Sciatic nerve (tissue), 1 donor: Measurements from ENCODE around the genes QPCTL, SIX5, PGLYRP1 and IGFL2.

GRCh38 chr19:45509197-45509706 is 2.0 kb downstream of the VASP start:
- PRO-cap: bidirectional peak, plus-strand start at chr19:45509415, minus-strand start at chr19:45509364

DNA sequence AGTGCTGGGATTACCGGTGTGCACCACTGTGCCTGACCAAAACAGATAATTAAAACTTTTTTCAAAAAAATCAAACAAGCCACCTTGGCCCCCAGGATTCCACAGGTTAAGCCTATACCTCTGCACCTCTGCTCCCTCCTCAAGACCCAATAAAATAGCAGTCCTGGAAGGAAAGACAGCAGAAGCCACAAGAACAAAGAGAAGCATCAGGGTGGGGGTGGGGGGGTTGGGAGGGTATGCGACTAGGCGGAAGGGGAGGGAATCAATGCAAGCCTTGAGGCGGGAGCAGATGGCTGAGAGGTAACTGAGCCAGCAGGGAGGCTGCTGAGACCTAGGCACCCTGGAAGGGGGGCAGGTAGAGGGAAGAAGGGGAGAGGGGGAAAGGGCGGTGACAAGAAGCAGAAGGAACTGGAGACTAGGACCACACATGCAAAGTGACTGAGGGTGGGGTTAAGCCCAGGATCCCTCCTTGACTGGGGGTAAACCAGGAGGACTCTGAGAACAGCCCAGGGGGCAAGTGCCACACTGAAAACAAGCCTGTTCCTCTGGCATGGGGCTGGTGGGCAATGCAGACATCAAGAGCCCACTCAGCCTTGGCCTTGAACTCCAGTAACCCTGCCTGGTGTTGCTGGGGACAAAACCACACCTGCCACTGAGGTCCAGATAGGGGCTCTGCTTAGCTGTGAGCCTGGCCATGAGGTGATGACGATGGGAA is 20.5 kb downstream of the OPA3 start:
- PRO-cap: no peak

DNA sequence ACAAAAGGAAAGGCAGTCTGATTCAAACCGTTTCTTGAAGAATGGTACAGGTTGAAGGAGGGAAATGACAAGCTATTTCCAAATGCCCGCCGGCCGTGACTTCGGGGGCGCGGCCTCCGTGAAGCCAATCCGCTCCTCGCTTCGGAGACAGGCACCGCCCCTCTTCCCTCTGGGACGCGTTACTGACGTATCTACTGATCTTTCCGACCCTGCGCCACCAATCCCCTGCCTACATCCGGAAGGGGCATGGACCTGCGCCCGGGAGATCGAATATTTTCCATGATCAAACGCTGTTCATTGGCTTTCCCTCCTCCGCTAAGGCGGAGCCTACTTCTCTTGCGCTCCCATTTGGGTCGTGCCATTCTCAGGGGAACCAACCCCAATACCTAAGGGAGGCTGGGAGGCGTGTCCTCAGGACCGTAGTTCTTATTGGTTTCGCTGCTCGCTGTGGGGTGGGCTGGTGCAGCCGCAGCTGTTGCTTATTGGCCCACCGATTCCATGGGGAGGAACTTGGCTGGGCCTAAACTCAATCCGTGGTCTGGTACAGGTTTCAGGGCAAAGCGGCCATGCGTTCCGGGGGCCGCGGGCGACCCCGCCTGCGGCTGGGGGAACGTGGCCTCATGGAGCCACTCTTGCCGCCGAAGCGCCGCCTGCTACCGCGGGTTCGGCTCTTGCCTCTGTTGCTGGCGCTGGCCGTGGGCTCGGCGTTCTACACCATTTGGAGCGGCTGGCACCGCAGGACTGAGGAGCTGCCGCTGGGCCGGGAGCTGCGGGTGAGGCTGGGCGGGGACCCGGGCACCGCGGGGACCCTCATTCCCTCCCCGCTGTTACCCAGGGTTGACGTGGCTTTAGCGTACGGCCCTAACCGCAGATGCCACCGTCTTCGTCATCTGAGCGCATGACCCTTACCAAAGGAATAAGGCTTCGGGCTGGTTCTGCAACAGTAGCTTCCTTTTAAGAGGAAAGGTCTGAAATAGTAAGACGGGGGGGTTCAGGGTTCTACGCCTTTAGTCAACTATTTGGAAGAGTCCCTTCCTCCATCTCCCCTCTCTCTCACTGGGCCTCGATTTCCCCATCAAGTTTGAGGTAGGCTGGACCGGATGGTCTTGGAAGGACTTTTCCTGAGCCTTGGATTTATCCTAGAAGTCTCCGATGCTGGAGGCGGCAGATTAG is at the start of gene QPCTL:
TSS of gene QPCTL (plus strand) at position 529 of the 1,173 bp plus-strand sequence.
- PRO-cap: bidirectional peak, plus-strand start at position 558 of the sequence, minus-strand start at position 165 of the sequence; bidirectional peak, plus-strand start at position 738 of the sequence, minus-strand start at position 743 of the sequence

DNA sequence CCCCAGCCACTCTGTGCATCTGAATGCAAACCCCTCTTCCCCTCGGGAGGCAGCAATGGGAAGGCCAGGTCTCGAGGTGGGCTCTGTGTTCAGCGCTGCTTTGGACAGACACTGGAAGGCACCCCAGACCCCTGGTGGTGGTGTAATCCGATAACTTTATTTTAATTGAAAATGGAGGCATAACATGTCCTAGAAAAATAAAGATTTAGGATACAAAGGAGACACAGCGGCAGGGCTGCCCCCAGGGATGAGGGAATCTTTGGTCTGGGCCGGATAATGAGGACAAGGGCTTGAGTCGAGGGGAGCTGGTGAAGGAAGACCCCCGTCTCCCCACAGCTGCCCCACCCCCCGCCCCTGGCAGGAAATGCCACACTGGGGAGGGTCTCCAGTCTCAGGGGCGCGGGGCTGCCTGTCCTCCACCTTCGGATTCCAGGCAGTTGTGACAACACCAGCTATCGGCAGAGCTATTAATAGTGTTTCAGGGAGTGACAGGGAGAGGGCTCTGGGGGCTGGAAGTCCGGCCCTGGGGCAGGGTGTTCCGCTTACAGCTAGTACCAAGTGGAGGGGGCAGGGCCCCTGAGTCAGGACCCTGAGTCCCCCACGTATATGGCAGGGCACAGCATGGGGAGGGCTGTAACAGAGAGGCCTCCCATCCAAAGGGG is 4.3 kb downstream of the SIX5 start:
- PRO-cap: no peak

DNA sequence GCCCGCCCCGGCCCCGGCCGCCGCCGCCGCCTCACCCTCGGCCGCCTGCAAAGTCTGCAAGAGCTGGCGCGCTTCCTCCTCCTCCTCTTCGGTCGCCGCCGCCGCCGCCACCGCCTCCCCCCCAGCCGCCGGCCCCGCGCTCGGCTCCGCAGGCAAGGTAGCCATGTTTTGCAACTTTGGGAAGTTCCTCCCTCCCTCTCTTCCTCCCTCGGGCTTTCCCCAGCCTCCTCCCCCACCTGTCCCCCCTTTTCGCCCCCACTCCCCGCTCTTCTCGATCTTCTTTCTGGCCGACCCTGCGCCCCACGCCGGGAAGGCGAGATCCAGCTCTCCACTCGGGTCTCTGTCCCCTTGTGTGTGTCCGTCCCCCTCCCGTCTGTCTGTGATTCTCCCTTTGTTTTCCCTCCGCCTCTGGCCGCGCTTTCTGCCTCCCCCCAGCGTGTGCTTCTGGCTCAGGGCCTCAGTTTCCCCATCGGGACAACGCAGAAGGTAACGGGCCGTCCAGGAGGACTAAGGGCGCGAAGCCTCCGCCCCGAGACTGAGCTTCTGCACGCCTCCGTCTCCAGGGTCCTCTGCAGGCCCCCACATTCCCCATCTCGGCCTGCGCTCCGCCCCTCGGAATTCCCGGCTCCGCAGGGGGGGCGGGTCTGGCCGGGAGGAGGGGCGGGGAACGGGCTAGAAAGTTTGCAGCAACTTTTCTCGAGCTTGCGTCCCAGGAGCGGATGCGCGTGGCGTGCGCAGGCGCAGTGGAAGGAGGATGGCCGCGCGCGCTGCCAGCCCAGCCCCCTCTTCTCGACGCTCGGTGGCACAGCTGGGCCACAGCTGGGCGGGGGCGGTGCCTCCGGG is at the start of gene SIX5:
TSS of gene SIX5 (minus strand) at position 573 of the 843 bp plus-strand sequence.
- PRO-cap: bidirectional peak, plus-strand start at position 274 of the sequence, minus-strand start at position 375 of the sequence; bidirectional peak, plus-strand start outside the sequence, minus-strand start at position 571 of the sequence

DNA sequence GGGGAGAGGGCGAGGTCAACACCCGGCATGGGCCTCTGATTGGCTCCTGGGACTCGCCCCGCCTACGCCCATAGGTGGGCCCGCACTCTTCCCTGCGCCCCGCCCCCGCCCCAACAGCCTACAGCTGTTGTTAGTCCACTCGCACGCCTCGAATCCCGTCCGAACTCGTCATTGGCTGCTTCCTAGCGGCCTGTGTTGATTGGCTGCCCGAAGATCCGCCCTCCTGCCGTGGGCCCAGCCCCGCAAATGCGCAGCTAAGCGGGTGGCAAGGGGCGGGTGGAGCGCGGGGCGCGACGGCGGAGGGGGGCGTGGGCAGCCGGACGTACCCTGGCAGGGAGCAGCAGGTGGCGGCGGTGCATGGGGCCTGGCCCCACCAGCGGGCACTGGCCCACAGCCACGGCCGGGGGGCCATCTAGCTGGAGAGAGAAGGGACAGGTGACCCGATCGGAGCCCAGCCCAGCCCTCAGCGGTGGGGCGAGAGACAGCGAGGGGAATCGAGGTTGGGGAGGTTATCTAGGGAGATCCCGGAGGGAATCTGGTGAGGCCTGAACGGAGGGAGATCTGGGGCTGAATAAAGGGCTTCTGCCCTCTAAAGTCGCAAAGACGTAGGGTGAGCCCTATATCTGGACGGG is 1.7 kb upstream of the SIX5 start:
- PRO-cap: bidirectional peak, plus-strand start at position 309 of the sequence, minus-strand start at position 167 of the sequence

DNA sequence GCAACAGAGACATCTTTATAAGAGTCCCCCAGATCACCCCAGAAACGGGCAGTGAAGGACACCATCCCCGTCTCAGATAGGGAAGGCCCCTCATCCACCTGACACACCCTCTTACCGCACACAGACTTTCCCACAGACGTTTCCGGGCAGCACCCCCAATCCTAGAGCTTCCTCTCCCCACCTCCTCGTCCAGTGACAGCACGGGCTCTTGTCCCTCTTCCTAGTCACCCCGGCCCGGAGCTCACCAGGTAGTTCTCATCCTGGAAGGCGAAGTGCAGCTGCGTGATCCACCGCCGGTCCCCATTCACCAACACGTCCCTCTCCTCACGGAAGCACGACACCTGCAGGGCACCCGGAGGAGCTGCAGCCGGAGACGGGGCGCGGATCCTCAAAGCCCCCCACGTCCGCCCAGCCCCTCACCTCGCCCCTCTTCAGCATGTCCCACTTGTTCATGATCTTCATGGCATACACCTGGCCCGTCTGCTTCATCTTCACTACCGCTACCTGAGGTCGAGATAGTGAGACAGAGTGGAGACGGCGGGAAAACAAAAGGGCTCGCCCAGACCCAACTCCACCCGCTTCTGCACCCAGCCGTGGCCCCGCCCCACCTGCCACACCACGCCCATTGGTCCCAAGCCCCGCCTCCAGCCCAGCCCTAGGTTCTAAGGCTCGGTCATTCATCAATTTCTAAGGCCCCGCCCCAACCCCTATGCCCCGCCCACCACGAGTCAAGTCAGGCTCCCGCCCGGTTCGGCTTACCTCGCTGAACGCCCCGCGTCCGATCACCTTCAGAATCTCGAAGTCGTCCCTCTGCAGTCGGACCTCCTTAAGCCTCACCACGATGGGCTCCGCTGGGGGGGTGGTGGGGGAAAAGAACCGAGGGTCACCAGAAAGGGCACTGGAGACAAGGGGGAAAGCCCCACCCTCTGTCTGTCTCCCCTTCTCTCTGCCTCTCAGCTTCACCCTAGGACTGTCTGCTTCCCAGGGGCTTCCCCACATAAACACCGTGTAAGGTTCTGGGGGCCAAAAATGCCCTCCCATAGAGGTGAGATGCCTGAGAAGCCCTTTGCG is 2.9 kb downstream of the DMPK start:
- PRO-cap: unidirectional peak, minus-strand start at position 583 of the sequence

GRCh38 chr19:45821325-45822063 is 6.4 kb upstream of the RSPH6A start:
- PRO-cap: no peak

DNA sequence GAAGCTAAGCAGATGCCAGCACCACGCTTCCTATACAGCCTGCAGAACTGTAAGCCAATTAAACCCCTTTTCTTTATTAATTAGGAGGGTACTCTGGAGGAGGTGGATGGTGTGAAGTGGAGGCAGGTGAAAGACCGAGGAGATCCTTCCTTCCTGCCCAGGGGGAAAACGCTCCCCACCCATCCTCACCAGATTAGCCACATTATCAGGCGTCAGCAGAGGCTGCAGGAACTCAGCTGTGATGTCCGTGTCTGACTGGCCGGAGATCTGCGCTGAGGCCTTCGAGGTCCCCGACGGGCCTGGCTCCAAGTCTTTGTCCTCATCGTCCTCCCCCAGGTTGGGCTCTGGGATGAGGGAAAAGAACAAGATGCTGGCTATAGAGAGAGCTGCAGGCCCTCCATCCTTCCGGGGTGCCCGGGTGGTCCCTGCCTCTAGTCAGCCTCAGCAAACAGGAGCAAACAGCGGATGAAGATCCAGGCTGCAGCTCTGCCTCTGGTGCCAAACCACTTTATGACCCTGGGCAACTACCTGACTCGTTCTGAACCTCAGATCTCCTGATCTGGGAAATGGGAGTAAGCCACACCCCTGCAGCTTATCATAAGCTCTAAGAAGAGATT is 23.3 kb upstream of the RSPH6A start:
- PRO-cap: no peak

GRCh38 chr19:45854171-45854797 is 8.7 kb downstream of the SYMPK start:
- PRO-cap: no peak

DNA sequence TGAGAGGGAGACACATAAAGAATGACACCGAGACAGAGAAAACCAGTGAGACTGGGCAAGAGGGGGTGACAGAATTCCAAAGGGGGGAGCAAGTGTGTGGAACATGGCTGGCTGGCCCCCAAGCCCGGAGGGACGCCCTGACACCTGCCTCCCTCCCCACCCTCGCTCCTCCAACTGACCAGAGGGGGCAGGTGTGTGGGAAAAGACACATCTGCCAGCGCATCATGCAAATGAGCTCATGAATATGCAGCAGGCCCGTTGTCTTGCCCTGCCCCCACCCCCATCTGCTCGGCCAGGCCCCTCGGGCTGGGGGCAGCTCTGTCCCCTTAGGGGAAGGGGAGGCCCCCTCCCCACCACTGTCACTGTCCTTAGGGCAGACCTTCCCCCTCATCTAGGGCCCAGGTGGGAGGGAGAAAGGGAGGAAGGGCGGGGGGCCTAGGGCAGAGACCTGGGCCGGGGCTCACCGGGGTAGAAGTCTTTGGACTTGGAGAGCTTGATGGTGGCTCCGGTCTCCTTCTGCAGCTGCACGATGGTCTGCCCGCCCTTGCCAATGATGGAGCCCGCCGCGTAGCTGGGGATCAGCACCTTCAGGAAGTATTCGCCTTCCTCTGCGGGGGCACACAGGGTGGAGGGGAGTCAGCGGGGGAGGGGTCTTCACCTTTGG is 13.0 kb downstream of the NOVA2 start:
- PRO-cap: no peak

DNA sequence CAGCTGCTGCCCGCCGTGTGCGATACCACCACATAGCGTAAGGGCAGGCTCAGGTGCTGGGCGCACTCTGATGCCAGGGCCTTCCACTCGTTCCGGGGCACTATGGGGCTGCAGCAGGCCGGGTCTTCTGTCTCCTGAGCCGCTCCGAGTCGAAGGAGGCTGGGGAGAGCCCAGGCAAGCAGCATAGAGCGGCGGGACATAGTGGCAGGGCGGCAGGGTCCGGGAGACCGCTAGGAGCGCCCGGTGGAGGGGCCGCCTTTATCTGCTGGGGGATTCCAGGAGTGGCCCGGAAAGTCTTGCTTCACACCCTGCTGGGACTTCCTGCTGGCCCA is at the start of gene PGLYRP1:
TSS of gene PGLYRP1 (minus strand) at position 232 of the 332 bp plus-strand sequence.
- PRO-cap: no peak

DNA sequence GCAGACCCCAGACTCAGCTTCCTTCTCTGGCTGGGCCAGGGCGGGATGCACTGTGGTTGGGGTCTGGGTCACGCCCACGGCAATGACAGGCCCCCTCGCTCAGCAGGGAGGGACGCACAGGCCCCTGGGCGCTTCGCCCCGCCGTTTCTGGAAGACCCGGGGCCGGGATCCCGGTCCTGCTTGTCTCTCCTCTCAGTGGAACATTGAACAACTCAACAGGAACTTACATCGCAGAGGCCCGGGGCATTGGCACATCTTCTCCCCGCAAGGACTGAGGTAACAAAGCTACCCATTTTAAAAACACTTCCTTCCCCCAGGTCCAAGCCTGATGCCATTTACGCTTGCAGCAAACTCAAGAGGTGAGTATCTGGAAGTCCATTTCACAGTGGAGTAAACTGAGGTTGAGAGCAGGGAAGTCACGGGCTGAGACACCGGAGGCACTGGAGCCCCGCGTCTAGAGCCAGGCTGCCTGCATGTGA is 340 bp upstream of the PGLYRP1 start:
- PRO-cap: unidirectional peak, minus-strand start at position 197 of the sequence

DNA sequence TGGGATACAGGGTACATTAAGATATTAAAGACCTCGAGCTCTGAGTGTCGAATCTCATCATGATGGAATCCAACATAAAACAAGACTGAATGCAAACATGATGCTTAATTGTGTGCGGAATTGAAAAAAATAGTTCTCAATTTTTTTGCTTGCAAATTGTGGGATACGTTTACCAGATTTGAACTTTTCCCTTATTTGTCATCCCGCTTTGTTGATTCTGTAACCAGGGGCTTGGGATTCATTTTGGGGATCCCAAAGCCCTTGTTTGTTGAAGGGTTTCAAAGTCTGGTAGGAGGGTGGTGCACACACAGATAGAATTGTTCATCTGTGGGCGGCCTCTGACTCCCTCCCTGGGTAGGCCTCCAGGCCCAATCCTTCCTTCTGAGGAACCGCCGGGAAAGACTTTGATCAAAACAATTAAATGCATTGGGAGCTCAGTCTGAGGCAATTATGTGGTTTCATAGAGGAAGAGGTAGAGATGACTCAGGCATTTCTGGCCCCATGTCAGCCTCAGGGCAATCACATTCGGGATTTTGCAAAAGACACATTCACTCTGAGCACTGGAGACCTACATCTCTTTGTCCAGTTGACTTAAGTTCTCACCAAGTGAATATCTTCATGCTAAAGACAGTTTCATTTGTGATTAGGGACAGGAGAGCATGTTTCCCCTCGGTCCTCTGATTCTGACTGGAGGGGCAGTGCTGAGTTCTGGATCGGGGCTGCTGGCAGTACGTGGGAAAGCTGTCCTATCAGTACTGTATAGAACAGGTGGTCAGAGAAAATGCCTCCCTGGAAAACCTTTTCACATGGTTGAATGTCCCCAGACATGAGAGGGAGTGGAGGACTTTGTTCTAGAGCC is 27.7 kb upstream of the IGFL4 start:
- PRO-cap: no peak

GRCh38 chr19:46147873-46148306 is at the start of gene IGFL2:
Gene IGFL2 (plus strand): TSS chr19:46148238.
- PRO-cap: no peak

GRCh38 chr19:46351050-46351568 is 4.2 kb downstream of the PPP5C start:
- PRO-cap: no peak

- PRO-cap: no peak
Observed at GRCh38 chr19:46351569-46351970, 4.7 kb downstream of the PPP5C start.

- PRO-cap: no peak
Observed at GRCh38 chr19:46373282-46374485, 26.8 kb downstream of the PPP5C start.

DNA sequence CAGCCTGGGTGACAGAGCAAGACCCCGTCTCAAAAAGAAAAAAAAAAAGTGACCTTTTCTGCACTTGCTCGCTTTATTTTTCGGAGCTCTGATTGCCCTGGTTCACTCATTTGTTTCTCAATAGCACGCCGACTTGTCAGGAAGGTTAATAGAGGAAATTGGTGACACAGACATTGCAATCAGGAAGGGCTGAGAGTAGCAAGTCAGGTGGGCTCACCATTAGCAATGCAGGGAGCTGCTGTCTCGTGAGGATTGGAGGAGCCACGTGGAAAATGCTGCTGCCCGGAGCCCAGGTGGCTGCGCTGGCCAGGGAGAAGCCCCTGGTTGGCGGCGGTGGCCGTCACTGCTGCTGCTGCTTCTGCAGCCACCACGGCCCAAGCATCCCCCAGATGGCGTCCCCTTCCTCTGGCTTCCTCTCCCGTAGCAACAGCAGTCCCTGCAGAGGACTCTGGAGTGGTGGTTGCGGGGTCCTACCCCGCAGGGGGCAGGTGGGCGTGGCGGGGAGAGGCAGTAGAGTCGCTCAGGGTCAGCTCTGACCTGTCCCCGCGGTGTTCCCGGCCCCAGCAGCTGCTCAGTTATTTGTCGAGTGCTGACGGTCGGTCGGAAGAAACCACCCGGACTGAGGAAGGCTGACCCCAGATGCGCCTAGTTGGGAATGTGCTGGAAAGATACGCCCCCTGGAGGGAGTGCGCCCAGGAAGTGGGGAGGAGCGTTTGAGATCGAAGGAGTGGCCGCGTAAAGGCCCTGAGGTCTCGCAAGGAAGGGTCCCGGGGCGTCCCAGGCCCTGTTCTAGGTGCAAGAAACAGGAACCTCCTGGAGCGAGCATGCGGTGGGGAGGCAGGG is 9.5 kb downstream of the CCDC8 start:
- PRO-cap: bidirectional peak, plus-strand start at position 705 of the sequence, minus-strand start at position 621 of the sequence

DNA sequence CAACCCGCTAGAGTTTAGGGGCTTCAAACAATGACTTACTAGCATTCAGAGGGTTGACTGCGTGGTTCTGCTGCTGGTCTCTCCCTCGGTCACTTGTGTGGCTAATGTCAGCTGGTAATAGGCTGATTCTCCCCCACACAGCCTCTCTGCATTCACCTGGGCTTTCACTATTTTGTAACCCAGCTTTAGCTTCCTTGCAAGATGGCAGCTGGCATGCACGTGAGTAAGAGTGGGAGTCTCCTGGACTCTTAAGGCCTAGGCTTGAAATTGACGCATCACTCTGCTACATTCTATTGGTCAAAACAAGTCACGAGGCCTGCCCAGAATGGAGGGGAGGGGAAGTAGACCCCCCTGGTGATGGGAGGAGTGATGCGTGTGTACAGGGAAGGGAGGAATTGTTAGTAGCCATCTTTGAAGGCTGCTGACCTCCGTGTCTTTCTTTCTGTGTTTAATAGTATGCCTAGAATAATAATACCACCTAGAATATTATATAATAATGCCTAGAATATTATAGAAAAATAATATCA is 24.9 kb upstream of the PNMA8B start:
- PRO-cap: no peak